Neural crest cell (in vitro differentiated cells): Measurements from ENCODE around the gene PNP.

GRCh38 chr14:20343921-20344159 lies 405 bp downstream of the PARP2 start:
- PRO-cap = bidirectional peak, plus-strand start at chr14:20344029, minus-strand start at chr14:20344037

DNA sequence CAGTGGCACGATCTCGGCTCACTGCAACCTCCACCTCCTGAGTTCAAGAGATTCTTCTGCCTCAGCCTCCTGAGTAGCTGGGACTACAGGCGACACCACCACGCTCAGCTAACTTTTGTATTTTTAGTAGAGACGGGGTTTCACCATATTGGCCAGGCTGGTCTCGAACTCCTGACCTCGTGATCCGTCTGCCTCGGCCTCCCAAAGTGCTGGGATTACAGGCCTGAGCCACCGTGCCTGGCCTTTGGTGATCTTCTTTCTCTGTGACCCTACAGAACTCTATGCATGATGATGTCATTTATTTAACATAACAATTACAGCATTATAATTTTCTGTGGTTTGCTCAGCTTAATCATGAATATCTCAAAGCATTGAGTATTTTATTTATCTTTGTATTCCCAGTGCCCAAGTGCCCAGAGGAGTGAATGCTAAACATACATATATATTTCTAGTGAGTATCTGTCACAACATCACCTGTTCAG lies 1.8 kb downstream of the OSGEP start:
- PRO-cap = no peak

DNA sequence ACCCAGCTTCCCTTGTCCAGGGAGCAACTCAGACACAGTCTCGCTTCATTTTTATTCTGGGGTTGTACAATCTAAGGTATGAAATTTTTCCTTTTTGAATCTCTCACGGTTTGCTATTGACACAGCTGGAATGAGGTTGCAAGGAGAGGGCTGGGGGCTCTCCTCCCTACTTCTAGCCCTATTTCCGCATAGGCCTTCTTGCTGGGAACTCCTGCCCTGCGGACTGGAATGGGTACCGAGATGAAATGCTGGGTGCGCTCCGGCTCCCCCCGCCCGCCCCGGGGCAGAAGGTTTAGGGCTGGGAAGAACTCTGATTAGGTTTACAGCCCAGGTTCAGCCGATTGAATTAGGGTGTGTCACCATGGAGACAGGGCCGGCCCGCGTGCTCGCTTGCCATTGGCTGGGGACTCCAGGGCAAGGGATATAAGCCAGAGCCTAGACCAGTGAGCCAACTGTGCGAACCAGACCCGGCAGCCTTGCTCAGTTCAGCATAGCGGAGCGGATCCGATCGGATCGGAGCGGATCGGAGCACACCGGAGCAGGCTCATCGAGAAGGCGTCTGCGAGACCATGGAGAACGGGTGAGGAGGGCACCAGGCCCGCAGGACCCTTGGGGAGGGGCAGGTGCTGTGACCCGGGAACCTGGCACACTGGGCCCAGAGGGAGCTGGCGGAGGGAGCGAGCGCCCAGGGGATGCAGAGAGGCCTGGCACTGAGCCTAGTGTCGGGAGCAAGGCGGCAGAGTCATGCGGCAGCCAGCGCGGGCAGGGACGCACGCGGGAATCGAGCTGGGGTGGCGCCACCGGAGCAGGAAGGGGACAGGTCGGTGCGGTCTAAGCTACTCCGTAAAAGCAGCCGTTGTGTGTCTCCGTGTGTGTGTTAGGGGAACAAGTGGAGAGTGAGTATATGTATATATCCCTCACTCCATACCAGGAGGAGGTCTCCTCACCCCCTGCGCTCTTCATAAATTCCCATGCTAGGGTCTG lies at the start of gene PNP:
PNP (plus strand) TSS at position 451 of the 984 bp plus-strand sequence.
- PRO-cap = bidirectional peak, plus-strand start at position 451 of the sequence, minus-strand start at position 247 of the sequence; unidirectional peak, minus-strand start at position 879 of the sequence

GRCh38 chr14:20498917-20499447 lies 29.8 kb downstream of the PNP start:
- PRO-cap = no peak

DNA sequence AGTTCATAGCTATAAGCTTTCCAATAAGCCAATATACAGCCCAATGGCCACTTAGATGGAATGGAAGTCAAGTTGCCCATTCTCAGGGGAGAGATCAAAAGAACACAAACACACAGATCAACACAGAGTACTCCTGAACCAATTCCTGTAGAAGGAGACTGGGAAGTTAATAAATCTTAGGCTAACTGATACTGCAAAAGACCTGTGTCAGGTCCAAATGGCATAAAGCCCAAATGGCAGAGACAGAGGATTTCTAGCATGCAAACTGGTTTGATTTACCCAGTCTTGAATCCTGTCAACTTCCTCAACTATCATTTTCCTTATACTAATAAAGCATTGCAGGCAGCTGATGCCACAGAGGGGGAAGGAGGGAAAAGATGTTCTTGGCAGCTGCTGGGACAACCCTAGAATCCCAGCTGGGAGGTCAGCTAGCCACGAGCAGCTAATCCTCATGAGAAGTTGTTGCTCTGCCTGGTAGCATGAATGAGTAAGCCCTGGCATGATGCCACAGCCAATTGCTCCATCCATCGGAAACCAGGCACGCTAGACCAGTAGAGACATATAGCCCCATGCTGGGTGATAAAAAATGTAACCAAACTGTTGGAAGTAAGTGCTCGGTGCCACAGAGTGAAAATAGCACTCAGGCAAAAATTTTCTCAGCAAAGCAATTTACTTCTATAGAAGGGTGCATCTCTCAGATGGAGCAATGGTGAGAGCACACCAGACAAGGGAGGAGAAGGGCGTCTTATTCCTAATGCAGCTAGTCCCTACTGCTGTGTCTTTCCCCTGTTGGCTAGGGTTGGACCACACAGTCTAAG lies 26.2 kb downstream of the ANG start:
- PRO-cap = no peak

DNA sequence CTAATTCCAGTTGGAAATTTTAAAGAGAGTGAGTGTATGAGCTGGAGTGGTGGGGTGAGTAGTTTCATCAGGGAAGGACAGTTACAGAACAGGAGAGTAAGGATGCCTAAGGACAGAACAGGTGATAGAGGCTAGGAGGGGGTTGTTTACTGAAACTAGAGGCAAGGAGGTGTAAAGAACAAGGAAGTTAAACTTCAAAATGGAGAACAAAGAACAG lies 26.7 kb downstream of the ANG start:
- PRO-cap = no peak

DNA sequence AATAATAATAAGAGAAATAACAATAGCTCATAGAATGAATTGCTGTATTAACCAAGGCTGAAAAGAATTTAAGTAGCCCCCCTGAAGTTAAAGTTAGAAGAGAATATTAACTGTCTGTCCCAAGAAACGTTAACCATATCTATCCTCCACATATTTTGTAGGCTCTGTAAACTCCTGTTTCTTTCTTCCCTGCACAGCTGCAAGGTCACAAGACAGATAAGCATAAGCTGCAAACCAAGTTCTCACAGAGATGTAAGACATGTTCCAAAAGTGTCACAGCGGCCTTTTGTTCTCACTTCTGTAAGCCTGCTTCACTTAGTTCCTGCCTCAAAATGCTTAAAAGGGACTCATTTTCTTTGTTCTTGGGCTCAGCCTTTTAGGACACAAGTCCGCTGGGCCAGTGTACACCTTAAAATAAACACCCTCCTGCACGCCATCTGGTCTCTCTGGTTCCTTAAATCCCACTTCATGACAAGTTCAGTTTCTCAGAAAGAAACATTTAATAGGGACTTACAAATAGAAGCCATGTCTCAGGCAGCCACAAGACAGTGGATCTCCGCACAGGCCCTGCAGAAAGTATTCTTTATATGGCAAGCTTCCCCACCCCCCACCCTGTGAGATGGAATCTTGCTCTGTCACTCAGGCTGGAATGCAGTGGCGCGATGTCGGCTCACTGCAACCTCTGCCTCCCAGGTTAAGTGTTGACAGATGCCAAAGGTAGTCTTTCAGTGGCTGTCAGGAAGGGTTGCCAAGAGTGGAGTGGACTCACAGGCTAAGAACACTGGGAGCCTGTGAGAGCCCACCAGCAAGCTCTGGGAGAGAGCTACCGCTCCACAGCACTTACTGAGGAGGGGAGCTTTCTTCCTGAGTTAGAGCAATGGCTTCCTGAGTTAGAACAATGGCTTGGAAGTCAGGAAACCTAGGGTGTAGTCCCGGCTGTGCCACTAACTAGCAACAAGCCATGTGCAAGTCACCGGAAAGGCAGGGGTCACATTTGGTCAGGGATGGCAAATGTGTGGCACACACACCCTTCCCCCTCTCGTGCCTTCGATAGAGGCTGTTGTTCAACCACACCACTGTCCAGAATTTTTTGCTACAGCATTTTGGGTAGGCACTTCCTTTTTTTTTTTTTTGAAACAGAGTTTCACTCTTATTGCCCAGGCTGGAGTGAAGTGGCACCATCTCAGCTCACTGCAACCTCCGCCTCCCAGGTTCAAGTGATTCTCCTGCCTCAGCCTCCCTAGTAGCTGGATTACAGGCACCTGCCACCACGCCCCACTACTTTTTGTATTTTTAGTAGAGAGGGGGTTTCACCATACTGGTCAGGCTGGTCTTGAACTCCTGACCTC lies 2.8 kb downstream of the RNASE1 start:
- PRO-cap = bidirectional peak, plus-strand start at position 359 of the sequence, minus-strand start at position 334 of the sequence; bidirectional peak, plus-strand start at position 638 of the sequence, minus-strand start at position 589 of the sequence; bidirectional peak, plus-strand start at position 927 of the sequence, minus-strand start at position 900 of the sequence

DNA sequence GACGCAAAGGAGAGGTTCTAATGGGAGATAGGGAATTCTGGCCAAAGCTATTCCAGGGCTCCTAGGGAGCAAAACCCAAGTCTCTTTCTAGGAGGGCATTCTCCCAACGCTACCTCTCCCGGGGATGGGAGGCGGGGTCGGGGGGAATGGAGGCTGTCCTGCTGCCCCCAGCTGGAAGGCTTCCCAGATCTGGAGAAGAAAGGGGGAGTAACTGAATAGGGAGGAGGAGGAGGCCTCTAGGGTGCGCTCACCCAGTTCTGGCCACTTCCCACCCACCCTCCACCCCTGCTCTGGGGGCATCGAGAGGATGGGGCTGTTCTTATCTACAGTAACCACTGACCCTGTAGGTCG lies 525 bp upstream of the RNASE1 start:
- PRO-cap = no peak

DNA sequence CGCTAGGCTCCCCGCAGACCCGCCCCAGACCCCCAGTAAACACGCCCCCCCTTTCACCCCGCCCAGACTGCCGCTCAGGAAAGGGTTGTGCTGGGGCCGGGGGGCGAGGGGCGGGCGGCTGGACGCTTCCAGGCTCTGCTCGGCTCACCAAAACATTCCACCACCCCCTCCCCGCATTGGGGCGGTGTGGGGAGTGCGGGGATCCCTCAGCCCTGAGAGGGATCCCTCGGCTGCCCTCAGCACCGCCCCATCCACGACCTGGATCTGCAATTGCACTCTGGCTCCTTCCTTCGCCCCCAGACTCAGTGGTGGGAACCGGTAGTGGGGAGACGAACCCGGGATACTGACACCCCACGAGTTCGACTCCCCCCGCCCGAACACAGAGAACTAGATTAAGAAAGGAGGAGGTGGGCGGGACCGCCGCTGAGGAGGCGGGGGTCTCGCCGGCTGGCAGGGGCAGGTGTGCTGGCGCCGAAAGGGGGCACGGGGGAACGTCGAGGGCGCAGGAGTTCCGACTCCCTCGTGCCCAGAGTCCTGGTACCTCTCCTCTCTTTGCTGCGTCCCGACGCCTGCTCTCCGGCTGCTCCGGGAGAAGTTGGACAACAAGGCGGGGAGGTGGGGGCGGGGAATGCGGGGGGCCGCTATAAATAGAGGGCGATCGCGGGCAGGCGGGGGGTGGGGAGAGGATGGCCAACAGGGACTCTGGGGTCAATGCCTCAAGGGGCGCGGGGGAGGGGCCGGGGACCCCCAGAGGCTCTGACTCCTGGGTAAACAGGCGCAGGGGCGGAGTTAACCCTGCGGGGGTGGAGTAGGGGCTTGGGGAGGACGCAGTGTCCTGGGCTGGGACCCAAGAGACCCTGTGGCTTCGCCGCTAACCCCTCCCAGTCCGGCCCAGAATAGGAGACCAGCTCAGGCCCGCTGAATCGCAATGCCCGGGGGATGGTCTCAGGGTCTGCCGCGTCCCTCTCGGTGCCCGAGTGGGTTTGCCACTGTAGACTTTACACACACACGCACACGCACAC lies 586 bp upstream of the NDRG2 start:
- PRO-cap = unidirectional peak, minus-strand start at position 266 of the sequence; unidirectional peak, minus-strand start at position 307 of the sequence; bidirectional peak, plus-strand start at position 884 of the sequence, minus-strand start at position 575 of the sequence

- PRO-cap = no peak
Measured at GRCh38 chr14:21037107-21037446, 2.5 kb upstream of the RNASE13 start.

DNA sequence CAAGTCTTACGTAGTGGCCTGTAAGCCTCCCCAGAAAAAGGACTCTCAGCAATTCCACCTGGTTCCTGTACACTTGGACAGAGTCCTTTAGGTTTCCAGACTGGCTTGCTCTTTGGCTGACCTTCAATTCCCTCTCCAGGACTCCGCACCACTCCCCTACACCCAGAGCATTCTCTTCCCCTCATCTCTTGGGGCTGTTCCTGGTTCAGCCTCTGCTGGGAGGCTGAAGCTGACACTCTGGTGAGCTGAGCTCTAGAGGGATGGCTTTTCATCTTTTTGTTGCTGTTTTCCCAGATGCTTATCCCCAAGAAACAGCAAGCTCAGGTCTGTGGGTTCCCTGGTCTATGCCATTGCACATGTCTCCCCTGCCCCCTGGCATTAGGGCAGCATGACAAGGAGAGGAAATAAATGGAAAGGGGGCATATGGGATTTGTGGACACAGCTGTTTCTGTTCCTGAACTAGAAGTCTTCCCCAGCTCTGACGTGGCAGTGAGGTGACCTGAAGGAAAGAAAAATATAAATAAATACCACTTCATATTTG lies 1.3 kb downstream of the RNASE7 start:
- PRO-cap = no peak

GRCh38 chr14:21055525-21056206 lies 2.0 kb upstream of the RNASE8 start:
- PRO-cap = no peak

DNA sequence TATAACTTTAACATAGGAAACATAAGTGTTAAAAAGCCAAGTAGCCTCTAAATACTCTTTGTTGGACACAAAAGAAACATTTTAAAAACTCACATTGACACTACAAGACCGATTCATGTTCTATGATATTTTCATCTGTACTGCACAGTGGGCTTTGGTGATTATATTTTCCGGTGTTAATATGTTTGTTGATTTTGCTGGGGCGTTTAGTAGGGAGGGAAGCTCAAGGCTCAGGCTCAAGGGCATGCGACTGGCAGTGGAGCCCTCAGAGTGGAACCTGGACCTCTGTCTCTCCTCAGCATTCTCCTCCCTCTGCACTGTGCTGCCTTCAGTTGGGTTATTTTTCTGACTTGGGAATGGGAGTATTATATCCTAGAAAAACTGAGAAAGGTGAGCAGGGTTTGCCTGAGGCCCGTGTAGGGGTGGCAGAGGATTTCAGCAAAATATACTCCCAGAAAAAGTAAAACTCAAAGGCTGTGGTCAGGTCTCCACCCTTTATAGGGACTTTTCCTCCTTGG lies 4.6 kb downstream of the RNASE8 start:
- PRO-cap = no peak

GRCh38 chr14:21076494-21076914 lies 6.4 kb downstream of the ARHGEF40 start:
- PRO-cap = no peak

DNA sequence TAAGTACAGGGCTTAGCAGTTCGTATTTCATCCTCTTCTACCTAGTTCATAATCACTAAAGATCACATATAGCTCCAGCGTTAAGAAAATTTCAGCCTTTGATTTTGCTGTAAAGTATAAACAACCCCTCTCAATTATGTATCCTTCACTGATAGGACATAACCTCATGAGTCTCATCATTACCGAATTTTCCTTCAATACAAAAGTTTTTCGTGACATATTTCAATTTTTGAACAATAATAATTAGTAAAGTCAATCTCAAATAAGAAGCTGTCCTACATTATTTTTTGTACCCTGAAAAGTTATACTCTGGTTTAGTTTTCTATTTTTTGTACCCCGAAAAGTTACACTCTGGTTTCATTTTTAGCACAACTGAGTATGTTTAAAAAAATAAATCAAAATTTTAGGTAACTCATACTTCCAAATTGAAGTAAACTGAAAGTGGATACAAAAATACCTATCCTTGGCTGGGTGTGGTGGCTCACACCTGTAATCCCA lies 22.0 kb downstream of the HNRNPC start:
- PRO-cap = no peak

GRCh38 chr14:21269991-21270433 lies 770 bp upstream of the HNRNPC start:
- PRO-cap = bidirectional peak, plus-strand start at chr14:21270222, minus-strand start at chr14:21270154

GRCh38 chr14:21364688-21365259 lies 19.0 kb downstream of the SUPT16H start:
- PRO-cap = no peak

DNA sequence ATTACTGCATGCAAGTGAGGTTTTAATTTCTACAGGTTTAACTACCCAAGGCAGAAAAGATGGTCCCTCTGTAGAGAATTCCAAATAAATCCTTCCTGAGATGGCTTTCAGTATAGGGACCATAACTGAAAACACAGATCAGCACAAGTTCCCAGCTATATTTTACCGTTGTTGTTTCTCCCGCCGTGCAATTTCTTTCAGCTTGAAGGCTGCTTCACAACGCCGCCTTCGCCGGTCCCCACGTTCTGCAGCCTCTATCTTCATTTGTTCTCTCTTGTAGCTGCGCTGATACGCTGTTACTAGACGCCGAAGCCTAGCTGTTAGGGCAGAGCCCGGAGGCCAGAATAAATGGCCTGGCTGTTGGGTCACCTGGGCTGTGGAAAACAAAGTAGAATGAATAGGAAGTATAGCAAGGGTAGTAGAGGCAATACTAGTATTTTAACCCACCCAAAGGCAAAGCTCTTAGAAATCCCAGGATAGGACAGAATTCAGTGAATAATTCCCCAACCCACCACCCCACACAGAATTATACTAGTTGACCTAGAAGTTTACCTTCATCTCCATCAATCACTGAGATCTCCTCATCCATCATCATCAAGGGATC lies 11.0 kb upstream of the SUPT16H start:
- PRO-cap = no peak

- PRO-cap = no peak
Measured at GRCh38 chr14:21402329-21402584, 18.4 kb upstream of the SUPT16H start.

- PRO-cap = no peak
Measured at GRCh38 chr14:21450087-21450640, 5.8 kb downstream of the CHD8 start.